A172 (cell line): ENCODE measurements around a stretch of chr1.

GRCh38 chr1:220783285-220783873 lies 3.3 kb upstream of the MTARC1 start:
- RAMPAGE, long total RNA = no peak

- RAMPAGE, long total RNA = no peak
These were observed 4.7 kb downstream of the MTARC1 start for GRCh38 chr1:220791290-220791981.

DNA sequence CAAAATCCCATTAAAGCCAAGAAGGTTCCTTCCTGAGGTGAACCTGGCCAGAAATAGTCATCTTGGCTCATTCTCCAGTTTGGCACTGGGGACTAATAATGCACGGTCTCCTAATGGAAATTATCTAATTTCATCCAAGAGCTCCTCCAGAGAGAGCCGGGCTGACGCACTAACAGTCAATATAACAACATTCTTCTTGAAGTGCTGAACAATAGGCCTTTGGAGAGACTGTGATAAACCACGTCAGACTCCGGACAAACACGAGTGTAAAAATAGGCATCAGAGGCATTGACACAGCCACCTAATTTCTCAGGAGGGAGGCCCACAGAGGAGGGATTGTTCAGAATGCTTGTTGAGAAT lies 35.5 kb upstream of the HLX start:
- RAMPAGE, long total RNA = no peak

- RAMPAGE, long total RNA = no peak
These were observed 425.5 kb downstream of the DUSP10 start for GRCh38 chr1:221316354-221316780.

- RAMPAGE, long total RNA = no peak
These were observed 301.3 kb downstream of the DUSP10 start for GRCh38 chr1:221440512-221441006.

GRCh38 chr1:221715076-221715602 lies 26.8 kb downstream of the DUSP10 start:
- RAMPAGE, long total RNA = no peak

- RAMPAGE, long total RNA = no peak
These were observed 26.3 kb downstream of the DUSP10 start for GRCh38 chr1:221715603-221715901.

GRCh38 chr1:221740981-221741211 lies 993 bp downstream of the DUSP10 start:
- RAMPAGE, long total RNA = no peak

DNA sequence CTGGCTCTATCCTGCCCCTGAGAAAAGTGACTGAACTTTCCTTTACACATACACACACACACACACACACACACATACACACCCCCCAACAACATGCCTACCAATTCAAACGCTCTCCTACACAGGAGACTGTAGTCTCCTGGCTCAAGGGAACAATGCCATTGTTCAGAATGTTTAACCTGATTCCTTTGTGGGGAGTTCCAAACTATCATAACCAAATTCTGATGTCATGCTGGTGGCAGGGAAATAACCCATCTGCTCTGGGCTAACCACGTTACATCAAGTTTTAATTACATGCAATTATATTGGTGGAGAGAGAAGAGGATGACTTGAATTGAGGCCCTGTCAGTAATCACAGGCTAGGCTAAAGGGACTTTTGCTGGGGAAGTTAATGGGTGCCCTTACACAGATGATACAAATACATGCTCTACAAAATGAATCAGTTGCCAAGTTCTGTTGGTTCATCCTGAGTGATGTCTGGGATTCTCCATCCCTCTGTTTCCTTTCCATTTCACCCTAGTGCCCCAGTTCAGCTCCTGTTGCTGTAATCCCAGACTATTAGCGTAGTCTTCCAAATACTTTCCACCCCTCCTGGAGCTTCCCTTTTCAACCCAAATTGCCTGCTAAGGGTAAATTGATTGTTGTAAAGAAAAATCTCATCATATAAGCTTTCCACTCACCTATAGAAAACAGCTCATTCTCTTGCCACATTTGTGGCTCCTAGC lies 52.5 kb upstream of the DUSP10 start:
- RAMPAGE, long total RNA = no peak

DNA sequence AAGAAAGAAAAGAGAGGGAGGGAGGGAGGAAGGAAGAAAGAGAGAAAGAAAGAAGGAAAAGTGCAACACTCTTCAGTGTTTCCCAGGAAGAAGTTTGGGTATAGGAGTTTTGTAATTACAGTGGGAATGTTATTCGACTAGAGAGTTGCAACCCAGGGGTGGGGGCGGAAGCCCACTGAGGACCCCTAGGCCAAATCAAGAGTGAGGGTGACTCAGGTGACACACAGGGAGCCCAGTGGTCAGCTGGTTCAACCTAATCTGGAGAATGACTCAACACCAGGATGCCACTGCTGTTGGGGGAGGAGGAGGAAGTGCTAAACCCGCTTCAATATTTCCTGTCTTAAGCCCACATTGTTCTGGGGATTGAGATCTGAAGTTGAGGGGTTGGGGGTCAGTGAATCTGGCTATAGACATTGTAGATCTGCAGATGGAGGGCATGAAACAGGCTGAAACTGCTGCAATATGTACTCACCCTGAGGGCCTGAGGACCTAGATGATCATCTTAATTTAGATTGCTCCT lies 84.9 kb upstream of the DUSP10 start:
- RAMPAGE, long total RNA = no peak

DNA sequence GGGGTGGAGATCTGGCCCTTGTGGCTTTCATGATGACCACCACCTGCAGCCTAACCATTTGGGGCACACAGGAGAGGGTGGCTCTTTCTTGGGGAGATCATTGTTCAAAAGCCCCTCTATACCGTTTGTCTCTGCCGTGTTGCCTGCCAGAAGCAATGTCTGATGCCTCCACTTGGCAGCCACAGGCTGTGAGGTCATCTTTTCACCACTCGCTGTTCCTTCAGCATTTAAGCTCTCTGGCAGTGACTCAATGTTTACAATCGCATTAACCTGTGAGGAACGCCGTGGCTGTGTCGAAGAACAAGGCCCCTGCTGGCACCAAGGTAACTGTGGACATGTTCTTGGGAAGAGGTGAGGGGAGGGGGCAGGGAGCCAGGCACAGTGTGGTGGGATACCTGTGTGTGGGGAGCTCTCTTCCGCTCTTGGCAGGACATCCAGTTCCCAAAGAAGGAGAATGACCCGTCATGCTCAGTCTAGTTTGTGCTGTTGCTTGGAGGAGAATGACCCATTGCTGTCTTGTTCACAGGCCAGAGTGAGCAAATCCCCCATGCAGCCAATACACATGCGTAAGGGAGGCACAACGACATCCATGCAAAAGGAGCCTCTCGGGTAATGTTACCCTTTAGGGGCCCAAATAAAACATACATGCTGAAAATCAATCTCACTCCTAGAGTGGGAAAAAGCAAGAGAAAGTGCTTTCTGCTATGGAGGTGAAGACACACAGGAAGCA lies 104.1 kb upstream of the DUSP10 start:
- RAMPAGE, long total RNA = no peak

GRCh38 chr1:222028602-222029081 lies 286.8 kb upstream of the DUSP10 start:
- RAMPAGE, long total RNA = no peak

- RAMPAGE, long total RNA = no peak
These were observed 26.7 kb downstream of the HHIPL2 start for GRCh38 chr1:222521238-222521640.

GRCh38 chr1:222521967-222522381 lies 25.9 kb downstream of the HHIPL2 start:
- RAMPAGE, long total RNA = no peak

GRCh38 chr1:222739424-222739846 lies 2.4 kb downstream of the FAM177B start:
- RAMPAGE, long total RNA = no peak

DNA sequence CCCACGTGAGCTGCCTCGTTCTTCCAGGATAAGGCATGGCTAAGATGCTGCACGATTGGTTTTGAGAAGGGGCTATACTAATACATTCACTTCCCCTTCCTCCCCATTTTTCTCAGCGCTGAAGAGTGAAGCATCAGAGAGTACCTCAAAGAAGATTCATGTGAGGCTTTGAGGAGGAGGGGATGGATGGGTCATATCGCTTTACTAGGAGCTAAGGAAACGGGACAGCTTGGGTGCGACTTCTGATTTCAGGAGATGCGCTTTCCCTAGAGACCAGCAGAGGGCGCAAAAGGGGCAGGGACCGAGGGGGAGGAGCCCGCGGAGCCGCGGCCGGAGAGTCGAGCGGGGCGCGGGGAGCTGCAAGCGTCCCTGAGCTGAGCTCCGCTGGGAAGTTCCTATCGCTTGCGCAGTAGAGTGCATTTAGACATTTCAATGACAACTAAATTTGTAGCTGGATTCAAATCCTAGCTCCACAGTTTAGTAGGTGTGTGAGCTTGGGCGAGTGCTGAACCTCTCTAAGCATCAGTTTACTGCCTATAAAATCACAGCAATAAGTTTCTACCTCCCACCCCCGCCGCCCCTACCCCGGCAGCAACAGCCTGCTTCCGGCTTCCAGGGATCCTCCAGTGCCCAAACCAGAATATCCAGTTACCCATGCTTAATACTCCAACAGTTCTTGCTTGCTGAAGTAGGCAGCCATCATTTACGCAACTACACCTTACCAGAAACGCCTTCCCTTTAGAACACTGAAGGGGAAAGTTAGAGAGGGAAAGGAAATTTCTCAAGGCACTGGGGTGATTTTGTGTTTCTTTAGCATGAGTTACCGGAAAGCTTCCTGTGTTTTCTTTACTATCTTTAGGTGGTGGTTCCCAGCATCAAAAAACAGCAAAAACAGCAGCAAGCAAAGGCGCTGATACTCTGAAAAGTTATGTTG lies 9.2 kb downstream of the TLR5 start:
- RAMPAGE, long total RNA = no peak

GRCh38 chr1:223137410-223138060 lies 5.5 kb downstream of the TLR5 start:
- RAMPAGE, long total RNA = no peak

- RAMPAGE, long total RNA = no peak
These were observed 43.9 kb downstream of the SUSD4 start for GRCh38 chr1:223320167-223320470.

DNA sequence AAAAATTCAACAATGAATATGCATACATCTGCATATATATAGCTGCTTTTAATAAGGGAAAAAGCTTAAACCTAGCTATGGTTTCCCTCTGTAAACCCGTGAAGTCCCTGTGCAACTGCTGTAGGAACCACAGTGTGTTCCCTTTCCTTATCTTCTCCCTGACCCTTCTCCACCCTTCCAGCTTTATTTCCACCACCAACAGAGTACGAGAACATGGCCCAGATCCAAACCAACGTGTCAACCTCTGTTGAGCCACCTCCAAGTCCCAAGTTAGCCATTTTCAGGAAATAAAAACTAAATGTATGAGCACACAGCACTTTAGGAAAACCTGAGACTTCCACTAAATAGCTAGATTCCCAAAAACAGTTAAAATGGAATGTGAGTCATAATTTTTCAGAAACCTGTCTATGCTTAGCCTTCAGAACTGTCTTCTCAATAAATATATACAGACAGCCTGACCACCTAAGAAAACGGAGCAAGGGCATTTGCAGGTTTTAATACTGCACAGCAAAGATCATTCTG lies 20.2 kb downstream of the SUSD4 start:
- RAMPAGE, long total RNA = no peak

- RAMPAGE, long total RNA = no peak
These were observed 111.4 kb downstream of the CCDC185 start for GRCh38 chr1:223504561-223505115.